ENCODE data around the genes MFSD5, ESPL1 and PFDN5.

GRCh38 chr12:52953026-52953841 lies 4.3 kb downstream of the KRT18 start:
- PRO-cap = no peak
- RAMPAGE, long total RNA = no peak

GRCh38 chr12:52971540-52972033 lies 22.7 kb downstream of the KRT18 start:
- PRO-cap = unidirectional peak, minus-strand start at chr12:52971825
- RAMPAGE, long total RNA = no peak

- PRO-cap = no peak
- RAMPAGE, long total RNA = no peak
These were observed 21.4 kb upstream of the TNS2 start for GRCh38 chr12:53028433-53028975.

DNA sequence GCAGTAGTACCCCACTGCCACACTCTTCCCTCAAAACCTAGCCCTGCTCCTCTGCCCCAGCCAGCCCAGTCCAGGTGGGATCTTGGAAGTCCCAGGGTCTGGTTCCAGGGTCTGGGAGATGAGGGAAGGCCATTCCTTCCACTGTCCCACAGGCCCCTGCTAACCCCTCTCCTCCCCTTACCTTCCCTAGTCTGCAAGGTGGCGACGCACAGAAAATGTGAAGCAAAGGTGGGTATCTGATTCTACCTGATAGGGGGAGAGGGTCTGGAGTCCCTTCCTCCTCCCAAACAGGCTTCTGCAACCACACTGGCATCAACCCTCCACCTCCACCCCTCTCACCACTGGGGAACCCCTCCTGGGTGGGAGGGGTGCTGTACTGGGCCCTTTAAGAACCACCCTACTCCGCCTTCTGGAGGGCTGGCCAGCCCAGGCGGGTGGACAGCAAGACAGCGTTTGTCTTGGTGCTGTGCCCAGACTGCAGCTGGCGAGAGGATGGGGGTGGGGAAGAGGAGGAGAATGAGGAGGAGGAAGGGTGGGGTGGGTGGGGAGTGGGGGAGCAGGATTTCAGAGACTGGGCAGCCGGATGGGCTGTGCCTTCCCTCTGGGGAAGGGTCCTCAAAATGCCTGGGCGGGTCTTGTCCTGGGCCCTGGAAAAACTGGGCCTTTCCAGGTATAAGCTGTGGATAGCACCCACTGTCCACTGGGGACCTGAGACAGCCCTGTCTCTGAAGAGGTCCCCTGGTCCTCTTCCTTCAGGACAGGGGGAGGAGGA lies 2.6 kb downstream of the TNS2 start:
- PRO-cap = no peak
- RAMPAGE, long total RNA = no peak

DNA sequence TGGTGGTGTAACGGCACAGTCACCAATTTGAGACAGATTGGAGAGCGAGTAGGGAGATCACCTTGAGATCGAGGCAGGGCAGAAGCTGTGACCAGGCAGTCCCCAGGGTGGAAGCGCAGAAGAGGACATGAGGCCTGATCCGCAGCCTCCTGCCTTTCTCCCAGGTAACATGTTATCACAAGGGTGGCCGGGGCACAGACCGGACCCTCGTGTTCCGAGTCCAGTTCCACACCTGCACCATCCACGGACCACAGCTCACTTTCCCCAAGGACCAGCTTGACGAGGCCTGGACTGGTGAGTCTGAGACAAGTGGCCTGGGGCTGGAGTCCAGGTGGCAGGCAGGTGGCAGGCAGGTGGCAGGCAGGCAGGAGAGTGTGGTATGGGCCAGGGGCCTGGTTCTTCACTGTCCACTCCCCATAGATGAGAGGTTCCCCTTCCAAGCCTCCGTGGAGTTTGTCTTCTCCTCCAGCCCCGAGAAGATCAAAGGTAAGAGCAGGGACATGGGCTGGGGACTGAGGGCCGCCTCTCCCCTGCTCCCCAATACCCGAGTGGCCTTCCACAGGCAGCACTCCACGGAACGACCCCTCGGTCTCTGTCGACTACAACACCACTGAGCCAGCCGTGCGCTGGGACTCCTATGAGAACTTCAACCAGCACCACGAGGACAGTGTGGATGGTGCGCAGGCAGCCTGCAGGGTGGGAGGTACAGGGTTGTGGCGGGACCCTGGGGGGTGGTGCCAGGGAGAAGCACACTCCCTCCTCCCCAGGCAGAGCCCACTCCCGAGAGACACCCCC lies 8.5 kb downstream of the TNS2 start:
- PRO-cap = no peak
- RAMPAGE, long total RNA = no peak

DNA sequence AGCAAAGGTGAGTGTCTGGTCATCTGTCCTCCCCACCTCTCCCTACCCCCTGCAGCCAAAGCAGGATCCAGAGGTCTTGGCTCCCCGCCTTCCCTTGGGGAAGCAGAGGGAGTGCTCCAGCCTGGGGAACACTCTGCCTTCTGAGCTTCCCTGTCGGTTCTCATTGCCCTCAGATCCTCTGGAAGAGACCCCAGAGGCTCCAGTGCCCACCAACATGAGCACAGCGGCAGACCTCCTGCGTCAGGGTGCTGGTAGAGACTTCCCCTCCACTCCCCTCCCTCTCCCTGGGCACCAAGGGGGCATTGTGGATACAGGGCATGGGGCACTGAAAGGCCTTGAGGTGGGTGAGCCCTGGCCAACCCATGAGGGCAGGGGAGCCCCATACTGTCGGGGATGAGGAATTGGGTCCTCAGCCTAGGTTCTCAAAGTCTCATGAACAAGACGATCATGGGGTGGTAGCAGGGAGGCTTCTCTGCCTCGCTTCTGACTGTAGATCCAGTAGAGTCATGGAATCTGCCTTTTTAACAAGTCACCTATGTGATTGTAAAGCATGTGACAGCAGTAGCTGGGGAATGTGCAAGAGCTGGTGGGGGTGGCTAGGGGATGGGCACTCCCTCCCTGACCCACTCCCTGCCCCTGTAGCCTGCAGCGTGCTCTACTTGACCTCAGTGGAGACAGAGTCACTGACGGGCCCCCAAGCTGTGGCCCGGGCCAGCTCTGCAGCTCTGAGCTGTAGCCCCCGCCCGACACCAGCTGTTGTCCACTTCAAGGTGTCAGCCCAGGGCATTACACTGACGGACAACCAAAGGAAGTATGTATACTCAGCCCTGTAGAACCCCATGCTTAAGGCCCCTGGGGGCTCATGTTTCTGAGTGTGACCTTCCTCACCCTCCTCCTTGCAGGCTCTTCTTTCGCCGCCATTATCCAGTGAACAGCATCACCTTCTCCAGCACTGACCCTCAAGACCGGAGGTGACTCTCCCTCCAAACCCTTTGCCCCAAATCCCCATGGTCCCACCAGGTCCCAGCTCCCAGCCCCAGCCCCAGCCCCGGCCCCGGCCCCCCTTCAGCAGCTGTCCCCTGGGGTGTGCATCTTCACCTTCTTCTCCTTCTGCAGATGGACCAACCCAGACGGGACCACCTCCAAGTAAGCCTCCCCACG lies 13.0 kb downstream of the TNS2 start:
- PRO-cap = no peak
- RAMPAGE, long total RNA = no peak

- PRO-cap = no peak
- RAMPAGE, long total RNA = no peak
These were observed 14.2 kb downstream of the SPRYD3 start for GRCh38 chr12:53064760-53065611.

GRCh38 chr12:53066101-53067072 lies 12.8 kb downstream of the SPRYD3 start:
- PRO-cap = no peak
- RAMPAGE, long total RNA = no peak

DNA sequence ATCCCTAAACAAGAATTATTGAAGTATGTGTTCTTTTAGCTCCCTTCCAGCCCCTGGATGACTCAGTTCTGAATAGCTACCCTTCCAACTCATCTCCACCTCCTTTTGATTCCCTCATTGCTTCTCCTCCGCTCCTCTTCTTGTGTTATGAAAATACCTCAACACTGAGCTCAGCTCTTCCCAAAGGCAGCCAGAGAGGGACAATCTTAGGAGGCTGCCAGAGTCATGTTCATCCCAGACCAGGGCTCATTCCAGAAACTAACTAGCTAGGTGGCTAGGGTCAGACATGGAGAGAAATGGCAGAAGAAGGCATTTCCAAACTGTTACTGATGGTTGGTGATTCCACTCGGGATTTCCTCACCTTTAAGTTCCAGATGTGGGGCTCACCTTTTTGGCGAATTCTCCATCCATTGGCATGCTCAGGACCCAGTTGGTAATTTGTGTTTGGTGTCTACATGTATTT lies 1.6 kb upstream of the SPRYD3 start:
- PRO-cap = no peak
- RAMPAGE, long total RNA = no peak

DNA sequence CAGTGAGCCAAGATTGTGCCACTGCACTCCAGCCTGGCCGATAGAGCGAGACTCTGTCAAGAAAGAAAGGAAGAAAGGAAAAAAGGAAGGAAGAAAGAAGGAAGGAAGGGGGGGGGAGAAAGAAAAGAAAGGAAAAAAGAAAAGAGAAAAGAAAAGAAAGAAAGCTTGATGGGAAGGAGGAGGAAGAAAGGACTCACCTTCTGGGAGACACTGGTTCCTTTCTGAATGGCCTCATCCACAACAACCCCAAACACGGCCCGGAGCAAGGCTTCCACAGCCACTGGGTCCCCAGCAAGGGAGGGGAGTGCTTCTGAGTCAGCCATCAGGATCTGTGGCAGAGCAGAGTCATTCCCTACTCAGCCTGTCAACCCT lies 7.4 kb upstream of the ZNF740 start:
- PRO-cap = no peak
- RAMPAGE, long total RNA = no peak

- PRO-cap = no peak
- RAMPAGE, long total RNA = no peak
These were observed 12.8 kb upstream of the CSAD start for GRCh38 chr12:53193361-53193996.

- PRO-cap = no peak
- RAMPAGE, long total RNA = no peak
These were observed 6.4 kb downstream of the RARG start for GRCh38 chr12:53225397-53226288.

DNA sequence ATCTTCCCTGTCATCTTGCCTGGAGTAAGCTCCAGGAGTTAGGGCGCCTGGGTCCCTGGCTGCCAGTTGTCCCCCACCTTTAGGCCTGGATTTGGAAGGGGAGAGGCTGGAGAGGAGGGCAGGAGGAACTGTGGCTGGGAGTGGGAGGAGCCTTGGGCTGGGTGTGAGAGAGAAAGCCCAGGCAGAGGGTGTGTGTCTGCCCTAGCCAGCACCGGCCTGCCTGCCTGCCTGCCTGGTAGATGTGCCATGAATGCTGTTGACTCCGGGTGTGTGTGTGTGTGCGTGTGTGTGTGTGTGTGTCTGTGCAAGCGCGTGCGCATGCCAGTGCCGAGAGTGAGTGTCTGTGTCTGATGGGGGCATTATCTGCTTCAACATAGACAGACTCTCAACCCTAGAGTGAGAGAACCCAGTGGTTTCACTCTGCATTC lies 846 bp upstream of the RARG start:
- PRO-cap = no peak
- RAMPAGE, long total RNA = no peak

- PRO-cap = bidirectional peak, plus-strand start at chr12:53252123, minus-strand start at chr12:53252008
- RAMPAGE, long total RNA = no peak
These were observed at the start of gene MFSD5 for GRCh38 chr12:53251916-53252456. Gene MFSD5, plus strand, starts transcription at chr12:53252095.

GRCh38 chr12:53267955-53268798 lies at the start of gene ESPL1:
Gene ESPL1, plus strand, starts transcription at chr12:53268299.
- PRO-cap = bidirectional peak, plus-strand start at chr12:53268299, minus-strand start at chr12:53268105; bidirectional peak, plus-strand start at chr12:53268556, minus-strand start at chr12:53268552
- RAMPAGE, long total RNA = no peak

DNA sequence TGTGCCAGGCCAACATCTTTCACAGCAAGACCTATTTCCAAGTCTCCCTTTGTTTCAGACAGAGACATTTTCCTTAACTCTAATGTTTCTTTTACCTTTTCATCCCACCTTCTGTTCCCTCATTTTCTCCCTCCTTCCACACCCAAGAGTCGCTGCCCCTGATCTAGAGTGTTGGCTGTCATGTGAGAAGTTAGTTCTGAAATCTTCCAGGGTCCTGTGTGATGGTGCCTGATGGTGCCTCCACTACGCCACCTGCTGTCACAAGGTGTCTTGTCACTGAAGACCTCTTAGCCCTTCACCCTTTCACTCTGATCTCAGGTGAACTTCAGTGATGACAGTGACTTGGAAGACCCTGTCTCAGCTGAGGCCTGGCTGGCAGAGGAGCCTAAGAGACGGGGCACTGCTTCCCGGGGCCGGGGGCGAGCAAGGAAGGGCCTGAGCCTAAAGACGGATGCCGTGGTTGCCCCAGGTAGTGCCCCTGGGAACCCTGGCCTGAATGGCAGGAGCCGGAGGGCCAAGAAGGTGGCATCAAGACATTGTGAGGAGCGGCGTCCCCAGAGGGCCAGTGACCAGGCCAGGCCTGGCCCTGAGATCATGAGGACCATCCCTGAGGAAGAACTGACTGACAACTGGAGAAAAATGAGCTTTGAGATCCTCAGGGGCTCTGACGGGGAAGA lies 7.5 kb upstream of the PFDN5 start:
- PRO-cap = no peak
- RAMPAGE, long total RNA = no peak

DNA sequence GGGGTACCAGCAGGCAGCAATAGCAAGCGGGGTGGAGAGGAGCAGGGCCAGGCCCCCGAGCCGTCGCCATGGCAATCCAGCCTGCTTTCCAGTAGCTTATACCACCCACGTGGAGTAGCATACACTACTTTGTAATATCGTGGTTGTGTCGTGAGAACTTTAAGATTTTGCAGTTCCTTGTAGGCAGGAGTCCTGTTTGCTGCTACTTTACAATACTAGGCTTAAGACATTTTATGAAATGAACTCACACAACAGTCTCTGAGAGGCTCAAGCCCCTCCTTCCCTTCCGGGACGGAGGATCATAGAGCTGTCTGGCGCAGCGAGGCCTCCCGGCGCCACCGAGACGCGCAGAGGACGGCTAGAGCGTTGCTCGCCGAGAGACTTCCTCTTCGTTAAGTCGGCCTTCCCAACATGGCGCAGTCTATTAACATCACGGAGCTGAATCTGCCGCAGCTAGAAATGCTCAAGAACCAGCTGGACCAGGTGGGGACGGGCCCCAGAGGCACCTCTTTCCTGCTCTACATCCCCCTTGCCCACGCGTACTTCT lies at the start of gene PFDN5:
Gene PFDN5, plus strand, starts transcription at position 386 of the 547 bp plus-strand sequence.
- PRO-cap = bidirectional peak, plus-strand start at position 424 of the sequence, minus-strand start at position 249 of the sequence
- RAMPAGE, long total RNA = start-site peak on the plus strand centred at position 399 of the sequence, 29 bp wide, 1,614 and 94 reads in 2 replicates

- PRO-cap = no peak
- RAMPAGE, long total RNA = no peak
These were observed 1.3 kb upstream of the MYG1 start for GRCh38 chr12:53297978-53298754.

DNA sequence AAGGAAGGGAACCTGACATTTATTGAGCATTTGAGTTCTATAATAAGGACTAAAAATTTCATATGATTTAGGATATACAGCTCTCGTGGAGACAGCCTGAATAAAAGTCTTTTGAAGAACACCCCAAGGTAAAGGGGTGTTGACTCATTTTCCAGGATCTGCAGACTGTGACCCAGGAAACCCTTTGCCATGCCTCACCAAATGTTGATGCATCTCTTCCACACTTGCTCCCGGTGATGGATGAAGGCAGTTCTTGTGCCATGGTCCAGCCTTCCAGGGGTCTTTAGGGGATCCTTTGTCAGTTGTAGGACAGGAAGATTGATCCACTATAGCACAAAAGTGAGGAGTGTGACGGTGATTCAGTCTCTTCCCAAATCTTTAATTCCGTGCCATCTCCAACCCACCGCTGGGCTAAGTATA lies 1.0 kb downstream of the AAAS start:
- PRO-cap = no peak
- RAMPAGE, long total RNA = no peak

DNA sequence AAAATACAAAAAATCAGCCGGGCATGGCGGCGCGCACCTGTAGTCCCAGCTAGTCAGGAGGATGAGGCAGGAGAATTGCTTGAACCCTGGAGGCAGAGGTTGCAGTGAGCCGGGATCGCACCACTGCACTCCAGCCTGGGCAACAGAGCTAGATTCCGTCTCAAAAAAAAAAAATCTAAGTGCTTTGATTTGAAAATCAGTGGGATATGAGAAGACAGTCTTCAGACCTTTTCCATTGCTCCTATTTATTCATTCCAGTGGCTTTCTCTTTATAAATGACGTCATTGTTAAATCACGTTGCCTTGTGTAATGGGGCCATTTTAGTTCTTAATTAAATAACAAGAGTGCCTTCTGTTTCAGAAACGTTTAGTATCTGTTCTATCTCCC lies 10.5 kb downstream of the SP1 start:
- PRO-cap = no peak
- RAMPAGE, long total RNA = no peak

Measured in GM23338 (cell line).